Prostate gland (tissue), 2 donors: ENCODE results near the genes FRY and SERTM1.

- PRO-cap: bidirectional peak, plus-strand start at chr13:31046065, minus-strand start at chr13:31045892
- RAMPAGE, long total RNA, 2 experiments: no peak in any of the 2 experiments
These were observed 113.3 kb downstream of the TEX26 start for GRCh38 chr13:31045630-31046355.

- PRO-cap: no peak
- RAMPAGE, long total RNA, 2 experiments: no peak in any of the 2 experiments
These were observed 84.4 kb upstream of the RXFP2 start for GRCh38 chr13:31654936-31655331.

- PRO-cap: unidirectional peak, plus-strand start at chr13:32031140; bidirectional peak, plus-strand start at chr13:32031648, minus-strand start at chr13:32031639; bidirectional peak, plus-strand start at chr13:32031783, minus-strand start at chr13:32031780
- RAMPAGE, long total RNA, 2 experiments: start-site peak on the plus strand in 2 of 2 experiments, at chr13:32031151-32031777 at its widest, 7 to 16 reads per replicate
These were observed at the start of gene FRY for GRCh38 chr13:32030718-32032033. Gene FRY (plus strand): TSS chr13:32031774.

- PRO-cap: no peak
- RAMPAGE, long total RNA, 2 experiments: no peak in any of the 2 experiments
These were observed 94.6 kb downstream of the FRY start for GRCh38 chr13:32126162-32126659.

- PRO-cap: no peak
- RAMPAGE, long total RNA, 2 experiments: no peak in any of the 2 experiments
These were observed 60.1 kb downstream of the ZAR1L start for GRCh38 chr13:32254752-32255743.

DNA sequence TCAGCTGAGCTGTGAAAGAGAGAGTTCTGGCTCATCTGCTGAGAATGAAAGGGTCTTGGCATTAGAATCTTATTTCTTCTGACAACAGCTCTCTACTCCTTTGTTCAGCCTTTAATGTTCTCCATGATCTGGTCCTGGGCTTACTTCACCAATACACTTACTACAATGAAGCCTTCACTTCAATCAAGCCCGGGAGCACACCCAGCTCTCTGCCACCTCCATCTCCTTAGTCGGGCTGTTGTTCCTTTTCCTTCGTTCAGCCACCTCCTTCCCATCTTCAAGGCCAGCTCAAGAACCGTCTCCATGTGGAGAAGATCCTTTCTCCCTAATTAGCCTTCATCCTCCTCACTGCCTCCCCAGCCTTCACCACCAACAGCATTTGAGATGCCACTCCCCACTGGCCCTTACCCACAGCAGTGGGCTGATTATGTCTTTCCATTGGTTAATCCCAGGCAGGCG lies 3.9 kb downstream of the N4BP2L1 start:
- PRO-cap: no peak
- RAMPAGE, long total RNA, 2 experiments: no peak in any of the 2 experiments

DNA sequence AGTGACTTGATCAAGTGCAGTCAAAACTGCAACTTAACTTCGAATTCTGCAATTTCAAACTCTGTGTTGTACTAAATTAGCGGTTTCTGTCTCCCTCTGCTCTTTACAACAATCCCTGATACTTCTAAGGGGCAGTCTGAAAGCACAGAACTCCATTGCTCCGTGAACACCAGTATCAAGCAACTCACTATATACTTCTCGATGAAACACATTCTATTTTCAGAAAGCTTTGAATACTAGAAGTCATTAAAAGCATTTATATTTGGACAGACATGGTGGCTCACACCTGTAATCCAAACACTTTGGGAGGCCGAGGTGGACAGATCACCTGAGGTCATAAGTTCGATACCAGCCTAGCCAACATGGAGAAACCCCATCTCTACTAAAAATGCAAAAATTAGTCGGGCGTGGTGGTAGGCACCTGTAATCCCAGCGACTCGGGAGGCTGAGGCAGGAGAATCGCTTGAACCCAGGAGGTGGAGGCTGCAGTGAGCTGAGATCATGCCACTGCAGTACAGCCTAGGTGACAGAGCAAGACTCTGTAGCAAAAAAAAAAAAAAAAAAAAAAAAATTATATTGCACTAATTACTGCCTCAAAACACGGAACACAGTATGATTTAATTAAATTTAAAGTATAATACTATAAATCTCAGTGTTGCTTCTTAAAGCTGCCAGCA lies 35.8 kb downstream of the N4BP2L2 start:
- PRO-cap: no peak
- RAMPAGE, long total RNA, 2 experiments: no peak in any of the 2 experiments

DNA sequence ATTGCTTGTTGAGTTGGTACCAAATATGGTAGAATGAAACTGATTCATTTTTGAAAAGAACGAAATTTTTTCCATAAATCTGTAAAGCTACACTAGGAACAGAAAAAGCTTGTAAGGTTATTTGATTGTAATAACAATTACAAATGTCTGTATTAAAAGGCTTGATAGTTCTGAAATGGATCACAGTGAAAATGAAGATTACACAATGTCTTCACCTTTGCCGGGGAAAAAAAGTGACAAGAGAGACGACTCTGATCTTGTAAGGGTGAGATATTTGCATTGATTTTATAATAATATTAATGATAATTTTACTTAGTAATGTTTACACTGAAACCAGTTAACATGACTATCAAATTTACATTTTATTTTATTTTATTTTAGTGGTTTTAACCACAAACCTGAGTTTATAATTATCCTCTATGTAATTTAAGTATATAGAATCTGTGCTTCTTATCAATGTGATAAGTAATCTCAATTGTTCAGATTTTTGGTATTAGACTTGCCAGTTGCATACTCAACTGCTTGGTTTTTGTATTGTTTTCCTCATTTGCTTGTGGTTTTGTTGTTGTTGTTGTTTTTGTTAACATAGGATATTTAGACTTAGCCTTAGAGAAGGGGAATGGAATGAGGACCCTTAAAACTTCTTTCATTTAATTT lies 178.2 kb downstream of the PDS5B start:
- PRO-cap: no peak
- RAMPAGE, long total RNA, 2 experiments: no peak in any of the 2 experiments

- PRO-cap: no peak
- RAMPAGE, long total RNA, 2 experiments: no peak in any of the 2 experiments
These were observed 93.3 kb downstream of the KL start for GRCh38 chr13:33109371-33110158.

GRCh38 chr13:33221241-33221965 lies 64.2 kb downstream of the STARD13 start:
- PRO-cap: no peak
- RAMPAGE, long total RNA, 2 experiments: start-site peak on the minus strand in 1 of 2 experiments, at chr13:33221487-33221822 at its widest, 11 reads per replicate

- PRO-cap: no peak
- RAMPAGE, long total RNA, 2 experiments: no peak in any of the 2 experiments
These were observed 55.1 kb downstream of the STARD13 start for GRCh38 chr13:33230274-33231087.

DNA sequence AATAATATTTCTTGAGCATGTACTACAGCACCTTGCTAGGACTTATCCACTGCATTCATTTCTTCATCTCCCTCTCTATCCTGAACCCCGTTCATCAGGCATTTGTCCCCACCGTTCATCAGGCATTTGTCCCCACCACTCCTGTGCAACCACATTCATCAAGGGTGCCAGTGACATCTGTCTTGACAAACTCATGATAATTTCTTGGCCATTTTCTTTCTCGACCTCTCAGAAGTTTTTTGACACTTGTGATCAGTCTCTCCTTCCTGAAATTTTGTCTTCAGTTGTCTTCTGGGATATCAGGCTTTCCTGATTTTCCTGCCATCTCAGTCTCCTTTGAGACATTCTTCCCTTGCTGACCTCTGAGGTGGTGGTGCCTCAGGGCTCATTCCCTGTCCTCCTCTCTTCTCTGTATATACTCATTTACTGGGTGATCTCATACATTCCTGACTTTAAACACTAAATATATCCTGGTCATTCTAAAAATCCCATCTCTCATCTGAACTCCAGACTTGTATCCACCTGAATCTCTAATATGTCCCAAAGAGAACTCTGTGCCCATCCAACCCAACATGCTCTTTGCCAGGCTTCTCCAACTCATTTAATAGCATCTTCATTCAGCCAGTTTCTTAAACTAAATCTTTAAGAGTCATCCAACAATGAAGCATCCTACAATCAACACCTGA lies 31.3 kb upstream of the STARD13 start:
- PRO-cap: no peak
- RAMPAGE, long total RNA, 2 experiments: no peak in any of the 2 experiments

DNA sequence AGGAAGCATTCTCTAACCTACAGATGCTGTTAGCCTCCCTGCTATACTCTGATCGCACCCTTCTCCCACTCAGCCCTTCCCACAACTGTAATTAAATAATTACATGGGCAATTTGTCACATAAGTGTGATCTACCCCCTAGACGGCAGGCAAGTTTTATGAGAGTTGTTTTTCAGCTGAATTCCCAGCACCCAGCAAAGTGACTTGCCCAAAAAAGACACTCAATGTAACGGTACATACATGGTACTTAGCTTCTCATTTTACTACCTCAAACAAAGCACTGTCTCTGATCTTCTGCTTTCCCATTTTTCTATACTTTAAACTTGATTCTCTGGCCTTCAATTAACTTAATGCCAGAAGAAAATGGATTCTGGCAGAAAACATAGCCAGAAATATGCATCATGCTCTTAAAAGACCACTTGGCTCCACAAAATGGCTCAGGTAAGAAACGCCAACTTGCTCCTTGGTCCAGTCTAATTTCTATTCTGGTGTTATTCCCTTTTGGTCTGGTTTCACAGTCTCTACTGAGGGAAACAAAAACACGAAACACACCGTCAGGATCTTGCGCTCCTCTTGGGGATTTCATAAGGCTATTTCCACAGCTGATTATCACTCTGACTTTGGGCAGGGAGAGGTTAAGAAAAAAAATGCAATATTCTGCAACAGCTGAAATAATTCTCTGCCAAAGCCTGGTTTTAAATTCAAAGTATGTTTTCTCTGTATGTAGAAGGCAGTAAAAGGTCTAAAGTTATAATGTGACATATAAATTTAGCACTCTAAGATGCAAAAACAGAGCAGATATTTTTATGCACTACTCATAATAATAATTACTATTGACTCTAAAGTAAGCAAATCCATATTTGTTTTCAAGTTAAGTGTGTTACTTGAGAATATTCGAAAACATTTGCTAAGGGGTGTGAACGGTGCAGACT lies 38.1 kb upstream of the STARD13 start:
- PRO-cap: no peak
- RAMPAGE, long total RNA, 2 experiments: no peak in any of the 2 experiments

- PRO-cap: unidirectional peak, plus-strand start at chr13:33349542
- RAMPAGE, long total RNA, 2 experiments: no peak in any of the 2 experiments
These were observed 63.6 kb upstream of the STARD13 start for GRCh38 chr13:33348920-33349806.

- PRO-cap: no peak
- RAMPAGE, long total RNA, 2 experiments: no peak in any of the 2 experiments
These were observed 73.9 kb upstream of the RFC3 start for GRCh38 chr13:33743925-33744499.

- PRO-cap: no peak
- RAMPAGE, long total RNA, 2 experiments: no peak in any of the 2 experiments
These were observed 14.9 kb downstream of the RFC3 start for GRCh38 chr13:33832710-33833446.

DNA sequence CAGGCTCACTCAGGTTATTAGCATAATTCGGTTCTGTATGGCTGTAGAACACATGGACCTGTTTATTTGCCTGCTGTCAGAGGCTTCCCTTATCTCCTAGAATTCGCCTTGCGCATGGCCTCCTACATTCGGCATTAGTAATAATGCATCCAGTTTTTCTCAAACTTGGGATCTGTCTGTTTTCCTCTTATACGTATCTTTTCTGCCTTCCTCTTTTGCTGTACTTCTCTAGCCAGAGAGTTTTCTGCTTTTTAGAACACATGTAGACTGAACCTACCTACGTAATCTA lies 252.6 kb downstream of the MAB21L1 start:
- PRO-cap: no peak
- RAMPAGE, long total RNA, 2 experiments: no peak in any of the 2 experiments

GRCh38 chr13:35349469-35350084 lies 126.9 kb downstream of the MAB21L1 start:
- PRO-cap: no peak
- RAMPAGE, long total RNA, 2 experiments: no peak in any of the 2 experiments

GRCh38 chr13:36673465-36674378 lies at the start of gene SERTM1:
Gene SERTM1 (plus strand): TSS chr13:36674020.
- PRO-cap: unidirectional peak, plus-strand start at chr13:36674020
- RAMPAGE, long total RNA, 2 experiments: no peak in any of the 2 experiments

- PRO-cap: no peak
- RAMPAGE, long total RNA, 2 experiments: no peak in any of the 2 experiments
These were observed 7.0 kb downstream of the SERTM1 start for GRCh38 chr13:36680587-36681467.